Frontal cortex (tissue), 2 donors: ENCODE measurements around a stretch of chrX.

DNA sequence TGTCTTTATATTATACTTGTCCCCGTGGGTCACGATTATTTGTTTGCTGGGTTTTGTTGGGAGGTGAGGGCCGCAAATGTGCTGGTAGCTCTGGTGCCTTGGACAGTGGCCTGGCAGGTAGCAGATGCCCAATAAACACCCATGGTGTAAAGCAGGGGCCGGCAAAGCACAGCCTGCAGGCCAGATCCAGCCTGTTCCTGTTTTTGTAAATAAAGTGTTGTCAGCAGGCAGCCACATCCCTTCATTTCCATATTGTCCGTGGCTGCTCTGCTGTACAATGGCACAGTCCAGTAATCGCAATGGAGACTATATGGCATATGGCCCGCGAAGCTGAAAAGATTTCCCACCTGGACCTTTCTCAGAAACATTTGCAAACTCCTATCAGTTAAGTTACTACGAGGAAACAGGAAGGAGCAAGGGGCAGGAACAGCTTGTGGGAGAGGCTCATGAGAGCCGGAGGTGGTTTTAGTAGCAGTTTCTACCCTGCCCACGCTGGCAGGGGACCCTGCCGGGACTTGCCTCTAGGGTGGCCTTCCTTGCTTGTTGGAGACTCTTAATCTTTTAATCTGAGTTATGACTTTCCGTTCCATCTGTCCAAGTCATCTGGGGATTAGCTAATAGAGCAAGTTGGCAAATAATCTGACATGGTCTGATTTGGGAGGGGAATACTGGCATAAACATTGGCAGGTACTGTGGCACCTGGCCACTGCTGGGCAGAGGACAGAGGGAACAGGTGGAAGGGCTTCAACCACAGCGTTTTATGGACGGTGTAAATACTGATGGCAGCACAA is 19.5 kb downstream of the CLCN4 start:
- RAMPAGE, long total RNA, result no peak

DNA sequence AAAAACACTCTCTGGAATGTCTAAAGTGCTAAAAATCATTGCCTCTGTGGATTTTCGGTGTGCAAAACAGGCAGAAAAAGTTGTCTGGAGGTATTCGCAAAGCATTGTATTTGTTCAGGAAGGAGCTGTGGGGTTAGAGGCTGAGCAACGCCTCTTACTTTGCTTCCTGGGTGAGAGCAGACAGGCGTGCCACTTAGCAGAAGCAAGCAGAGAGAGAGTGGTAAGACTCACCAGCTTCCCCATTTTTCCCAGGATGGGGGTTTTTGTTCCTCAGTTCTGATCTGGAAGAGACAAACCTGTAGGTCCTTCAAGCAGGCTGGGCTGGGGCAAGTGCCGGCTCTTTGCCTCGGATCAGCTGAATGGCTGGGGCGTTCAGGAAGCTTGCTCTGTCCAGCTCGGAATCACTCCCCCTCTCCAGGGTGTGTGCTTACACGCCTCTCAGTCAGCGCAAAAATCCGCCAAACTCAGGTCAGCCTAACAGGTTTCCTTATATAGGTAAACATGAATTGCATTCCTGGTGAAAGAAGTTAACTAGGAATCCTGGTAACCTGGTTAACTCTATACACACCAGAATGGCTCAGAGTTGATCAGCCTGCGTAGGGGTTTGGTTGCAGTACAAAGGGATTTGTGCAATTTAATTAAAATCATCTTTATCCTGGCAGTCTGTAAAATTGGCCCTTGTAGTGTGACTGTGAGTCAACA is 213.1 kb upstream of the MID1 start:
- RAMPAGE, long total RNA, result no peak

DNA sequence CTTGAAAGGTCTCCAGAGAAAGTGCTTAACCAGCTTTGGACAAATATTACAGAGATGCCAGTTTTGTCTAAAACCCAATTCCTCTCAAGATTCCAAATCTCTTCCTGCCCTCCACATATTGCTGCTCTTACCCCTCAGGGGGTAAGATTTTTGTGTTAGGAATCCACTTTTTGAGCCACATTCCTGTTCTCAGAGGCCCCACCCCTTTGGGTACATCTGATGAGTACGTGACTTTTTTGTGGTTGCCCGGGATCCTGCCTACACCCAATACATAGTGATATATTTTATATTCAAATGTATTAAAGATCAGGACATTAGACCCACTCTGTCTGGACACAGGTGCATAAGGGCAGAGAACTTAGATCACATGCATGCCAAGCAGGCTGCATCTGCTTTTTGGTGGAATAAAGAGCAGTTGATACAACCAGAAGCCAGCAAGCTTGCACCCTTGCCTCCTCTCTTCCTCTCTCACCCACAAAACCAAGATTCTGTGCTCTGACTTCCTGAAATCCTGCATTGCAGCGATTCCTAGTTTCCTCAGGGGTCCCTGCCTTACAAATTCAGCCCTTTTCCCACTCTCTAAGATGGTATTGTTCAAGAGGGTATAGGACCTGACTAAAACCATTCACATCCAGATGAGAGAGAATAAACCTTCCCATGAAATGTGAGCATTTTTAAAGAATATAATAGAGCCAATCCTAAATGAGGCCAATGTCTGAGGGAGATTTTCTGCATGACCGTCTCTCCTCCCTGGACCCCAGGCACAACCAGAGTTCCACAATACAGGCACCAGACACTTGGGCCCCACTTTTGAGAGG is 2.2 kb downstream of the AMELX start:
- RAMPAGE, long total RNA, result no peak

DNA sequence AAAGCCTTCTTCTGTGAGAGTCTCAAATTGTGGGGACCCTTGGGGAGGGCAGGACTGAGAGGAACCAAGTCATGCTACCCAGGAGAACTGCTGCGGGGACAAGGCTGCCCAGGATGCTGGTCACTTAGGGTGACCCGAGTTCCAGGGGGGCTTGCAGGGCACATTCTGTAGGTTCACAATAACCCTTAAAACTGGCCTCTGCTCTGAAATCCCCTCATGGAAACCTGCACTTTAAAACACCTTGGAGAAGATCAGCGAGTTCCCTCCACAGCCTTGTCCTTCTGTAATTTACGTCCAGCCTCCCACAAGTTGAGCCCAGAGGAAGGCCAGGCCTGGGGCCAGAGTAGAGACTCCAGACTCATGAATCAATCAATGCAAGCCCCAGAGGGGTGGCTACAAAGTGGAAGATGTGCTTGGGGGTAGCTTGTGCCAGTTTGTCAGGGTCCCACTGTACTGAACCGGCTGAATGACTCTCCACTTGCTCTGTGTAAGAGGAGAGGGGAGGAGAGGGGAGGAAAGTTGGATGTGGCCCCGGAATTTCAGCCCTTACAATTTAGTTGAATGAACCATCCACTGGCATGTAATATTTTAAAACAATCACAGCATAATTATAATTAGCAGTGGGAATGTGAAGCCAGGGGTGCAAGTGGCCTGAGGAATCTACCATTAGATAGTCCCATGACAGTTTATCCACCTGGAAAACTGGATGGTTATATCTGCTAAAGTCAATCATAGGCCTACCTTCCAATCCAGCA is 135.2 kb downstream of the AMELX start:
- RAMPAGE, long total RNA, result no peak

GRCh38 chrX:11759045-11759349 is 960 bp downstream of the MSL3 start:
- RAMPAGE, long total RNA, result no peak

- RAMPAGE, long total RNA, result no peak
Measured at GRCh38 chrX:12571320-12571572, 220.0 kb upstream of the PRPS2 start.

GRCh38 chrX:12953353-12953709 is 21.6 kb upstream of the TMSB4X start:
- RAMPAGE, long total RNA, result no peak

GRCh38 chrX:12955720-12956848 is 18.8 kb upstream of the TMSB4X start:
- RAMPAGE, long total RNA, result no peak

DNA sequence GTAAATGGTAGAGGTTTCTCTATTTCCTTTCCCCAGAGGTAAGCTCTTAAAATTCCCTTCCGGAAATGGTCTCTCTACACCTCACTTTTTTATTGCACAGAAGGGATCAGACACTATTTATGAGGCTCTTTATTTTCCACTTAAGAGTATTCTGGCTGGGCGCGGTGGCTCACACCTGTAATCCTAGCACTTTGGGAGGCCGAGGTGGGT is 17.7 kb upstream of the TMSB4X start:
- RAMPAGE, long total RNA, result no peak

- RAMPAGE, long total RNA, result no peak
Measured at GRCh38 chrX:12967794-12968115, 7.2 kb upstream of the TMSB4X start.

GRCh38 chrX:12972236-12972731 is 2.6 kb upstream of the TMSB4X start:
- RAMPAGE, long total RNA, result no peak

DNA sequence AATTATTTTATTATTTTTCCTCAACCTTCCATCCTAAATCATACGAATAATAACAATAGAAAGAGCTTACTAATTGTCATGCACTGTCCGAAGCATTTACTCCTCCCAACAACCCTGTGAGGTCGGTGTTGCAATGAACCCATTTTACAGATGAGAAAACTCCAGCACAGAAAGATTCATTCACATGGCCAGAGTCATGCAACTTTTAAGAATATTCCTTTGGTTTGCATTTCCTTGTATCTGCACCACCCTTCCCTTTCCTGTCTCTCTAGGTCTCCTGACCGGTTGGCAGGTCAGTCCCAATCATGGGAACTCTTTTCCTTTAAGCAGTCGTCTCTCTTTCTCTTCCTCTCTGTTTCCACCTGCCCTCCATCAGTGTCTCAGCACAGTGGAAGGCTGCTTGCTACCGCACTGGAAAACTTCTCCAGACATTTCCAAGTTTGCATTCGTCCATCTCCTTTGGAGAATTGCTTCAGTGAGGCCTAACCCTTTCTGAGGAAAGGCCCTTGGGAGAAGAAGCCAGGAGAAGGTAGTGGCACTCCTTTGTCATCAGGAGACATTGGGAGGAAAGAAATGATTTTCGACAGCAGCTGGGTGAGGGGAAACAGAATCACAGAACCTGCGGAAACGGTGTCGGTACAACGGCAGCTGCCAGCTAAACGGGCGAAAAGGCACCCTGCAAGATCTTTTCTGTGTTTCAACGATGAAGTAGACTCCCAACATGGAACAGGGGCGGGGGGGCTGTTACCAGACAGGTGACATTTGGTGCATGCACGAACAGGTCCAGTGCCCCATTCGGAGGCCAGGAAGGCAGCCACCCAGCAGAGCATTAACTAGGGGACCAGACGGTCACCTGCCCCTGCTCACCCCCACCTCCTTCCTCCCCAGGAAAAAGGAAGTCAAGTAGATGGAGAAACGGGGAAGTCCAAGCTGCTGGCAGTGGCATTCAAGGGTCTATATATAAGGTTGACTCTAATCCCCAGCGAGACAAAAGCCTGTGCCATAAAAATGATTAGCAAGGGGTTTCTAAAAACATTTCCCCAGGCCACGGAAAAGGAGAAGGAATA is 1.7 kb upstream of the TMSB4X start:
- RAMPAGE, long total RNA, result no peak

DNA sequence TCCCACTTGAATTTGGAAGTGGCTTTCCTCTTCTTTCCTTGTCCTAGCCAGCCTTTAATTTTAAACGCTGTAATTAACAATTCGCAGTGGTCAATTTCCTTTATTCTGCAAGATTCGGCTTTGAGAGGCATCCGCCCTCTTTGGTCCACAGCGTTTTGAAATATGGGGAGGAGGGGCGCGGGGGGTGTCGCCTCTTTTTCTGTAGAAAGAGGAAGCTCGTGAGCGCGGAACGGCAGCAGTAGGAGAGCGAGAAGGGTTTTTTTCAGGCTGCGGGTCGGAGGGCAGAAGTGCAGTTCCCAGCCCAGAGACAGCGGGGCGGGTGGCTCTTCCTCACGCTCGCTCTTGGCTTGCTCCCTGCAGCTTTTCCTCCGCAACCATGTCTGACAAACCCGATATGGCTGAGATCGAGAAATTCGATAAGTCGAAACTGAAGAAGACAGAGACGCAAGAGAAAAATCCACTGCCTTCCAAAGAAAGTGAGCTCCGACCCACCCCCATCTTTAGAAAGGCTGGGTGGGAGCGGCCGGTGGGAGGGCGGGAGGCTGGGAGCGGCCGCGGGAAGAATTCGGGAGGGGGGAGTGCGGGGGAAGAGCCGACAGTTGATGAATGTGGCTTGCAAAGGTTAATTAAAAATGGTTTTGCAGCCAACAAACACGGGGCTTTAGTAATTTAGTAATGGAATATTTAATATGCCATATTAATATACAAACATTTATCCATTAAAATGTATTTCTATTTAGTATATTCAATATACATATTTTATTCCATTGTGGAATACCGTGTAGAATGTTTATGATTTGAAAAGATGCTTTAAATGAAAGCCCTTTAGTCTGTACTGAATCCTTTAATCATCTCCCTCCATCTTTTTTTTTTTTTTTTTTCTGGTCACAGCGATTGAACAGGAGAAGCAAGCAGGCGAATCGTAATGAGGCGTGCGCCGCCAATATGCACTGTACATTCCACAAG is 1.3 kb downstream of the TMSB4X start:
- RAMPAGE, long total RNA, result no peak

DNA sequence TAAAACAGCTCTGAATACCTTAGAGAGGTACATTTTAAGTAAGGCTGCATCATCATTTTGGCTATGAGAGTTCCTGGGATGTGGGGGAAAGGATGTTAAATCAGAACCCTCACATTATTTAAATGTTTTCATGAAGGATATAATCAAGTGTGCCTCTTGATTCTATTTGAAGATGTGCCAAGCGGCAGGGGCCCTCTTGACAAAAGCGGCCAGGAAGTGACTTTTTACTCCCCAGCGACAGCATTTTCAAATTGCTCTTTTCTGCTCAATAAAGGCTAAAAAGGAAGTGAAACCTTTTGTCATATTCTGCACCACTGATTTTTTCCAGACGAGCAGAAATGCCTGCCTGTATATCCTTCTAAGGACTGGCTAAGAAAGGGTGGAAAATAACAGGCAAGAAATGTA is 25.3 kb downstream of the TMSB4X start:
- RAMPAGE, long total RNA, result no peak

DNA sequence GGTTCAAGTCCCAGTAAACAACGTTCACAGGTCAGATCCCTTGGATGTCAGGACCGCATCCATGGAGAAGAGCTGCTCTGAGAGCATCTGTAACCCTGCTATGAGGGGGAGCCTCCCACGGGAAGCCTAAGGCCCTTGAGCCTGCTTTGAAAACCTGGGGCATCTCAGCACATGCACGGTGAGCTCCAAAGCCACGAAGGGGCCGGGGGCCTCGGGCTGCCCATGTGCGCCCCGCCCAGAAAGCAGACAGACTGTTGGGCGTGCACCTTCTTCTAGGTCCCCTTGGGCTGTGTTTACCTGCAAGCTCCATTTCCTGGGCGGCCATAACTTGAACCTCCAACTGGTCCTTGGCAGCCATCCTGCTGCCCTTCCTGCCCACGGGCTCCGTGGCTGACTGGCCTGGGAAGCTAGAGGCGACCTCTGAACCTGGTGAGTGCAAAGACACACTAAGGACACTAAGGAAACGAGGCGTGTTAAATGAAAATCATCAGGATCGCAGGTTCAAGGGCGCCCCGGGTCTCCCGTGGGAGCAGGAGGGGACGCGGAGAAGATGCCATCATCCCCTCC is 905 bp downstream of the FAM9C start:
- RAMPAGE, long total RNA, result no peak

DNA sequence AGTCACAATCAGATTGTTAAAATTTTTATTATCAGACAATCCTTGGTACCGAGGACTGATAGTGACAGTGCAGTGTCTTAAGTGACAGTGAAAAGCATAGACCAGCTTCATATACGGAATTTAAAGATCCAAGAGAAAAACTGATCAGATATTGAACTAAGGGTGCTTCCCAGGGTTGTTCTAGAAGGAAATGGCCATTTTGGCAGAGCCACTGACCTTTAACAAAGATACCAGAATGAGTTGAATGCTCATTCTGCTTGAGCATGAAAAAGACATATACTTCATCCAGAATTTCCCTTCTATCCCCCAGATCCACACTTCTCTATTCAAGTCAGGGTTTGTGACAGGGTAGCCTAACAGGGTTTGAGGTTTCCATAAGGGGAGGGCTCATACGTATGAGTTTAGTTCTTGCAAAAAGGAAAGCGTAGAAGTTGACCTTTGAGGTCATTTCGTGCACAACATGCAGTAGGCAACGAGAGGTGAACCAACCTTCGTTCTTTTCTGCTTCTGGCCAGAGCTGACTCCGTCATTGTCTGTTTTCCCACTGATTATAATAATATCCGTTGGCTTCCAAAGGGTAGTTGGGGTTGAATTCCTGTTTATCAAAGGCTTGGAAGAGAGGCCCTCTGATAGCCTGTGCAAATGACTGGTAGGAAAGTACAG is 45.7 kb upstream of the FAM9C start:
- RAMPAGE, long total RNA, result no peak

DNA sequence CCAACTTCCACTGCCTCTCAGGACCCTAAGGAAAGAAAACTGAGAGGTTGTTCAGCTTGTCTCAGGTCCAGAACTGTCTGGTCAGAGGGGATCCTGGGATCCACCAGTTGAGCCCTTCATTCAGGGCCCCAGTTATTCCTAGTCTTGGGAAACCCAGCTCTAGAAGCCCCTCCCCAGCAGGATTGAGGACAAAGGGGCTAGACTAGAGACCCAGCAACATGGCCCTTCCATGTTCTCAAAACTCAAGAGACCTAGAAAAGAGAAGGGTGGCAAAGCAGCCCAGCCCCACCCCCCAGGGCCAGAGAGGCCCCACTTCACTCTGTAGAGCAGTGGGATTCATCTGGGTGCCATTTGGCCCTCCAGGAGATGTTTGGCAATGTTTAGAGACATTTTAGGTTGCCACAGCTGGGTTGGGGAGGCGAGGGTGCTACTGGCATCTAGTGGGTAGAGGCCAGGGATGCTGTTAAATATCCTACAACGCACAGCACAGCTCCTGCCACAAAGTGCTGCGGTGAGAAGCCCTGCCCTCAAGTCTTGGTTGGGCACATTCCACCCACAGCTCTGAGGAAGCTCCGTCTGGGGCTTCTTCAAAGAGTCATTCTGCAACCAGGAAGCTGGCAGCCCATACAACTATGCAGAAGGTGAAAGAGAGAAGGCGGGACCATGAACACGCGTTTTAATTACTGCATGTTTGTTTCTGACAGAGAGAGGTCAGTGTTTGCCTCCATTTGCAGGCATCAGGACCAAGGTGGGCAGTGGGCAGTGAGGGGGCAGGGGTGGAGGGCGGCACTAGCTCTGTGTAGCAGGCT is 48.0 kb upstream of the FAM9C start:
- RAMPAGE, long total RNA, result no peak

GRCh38 chrX:13119512-13120401 is 75.3 kb upstream of the FAM9C start:
- RAMPAGE, long total RNA, result no peak

DNA sequence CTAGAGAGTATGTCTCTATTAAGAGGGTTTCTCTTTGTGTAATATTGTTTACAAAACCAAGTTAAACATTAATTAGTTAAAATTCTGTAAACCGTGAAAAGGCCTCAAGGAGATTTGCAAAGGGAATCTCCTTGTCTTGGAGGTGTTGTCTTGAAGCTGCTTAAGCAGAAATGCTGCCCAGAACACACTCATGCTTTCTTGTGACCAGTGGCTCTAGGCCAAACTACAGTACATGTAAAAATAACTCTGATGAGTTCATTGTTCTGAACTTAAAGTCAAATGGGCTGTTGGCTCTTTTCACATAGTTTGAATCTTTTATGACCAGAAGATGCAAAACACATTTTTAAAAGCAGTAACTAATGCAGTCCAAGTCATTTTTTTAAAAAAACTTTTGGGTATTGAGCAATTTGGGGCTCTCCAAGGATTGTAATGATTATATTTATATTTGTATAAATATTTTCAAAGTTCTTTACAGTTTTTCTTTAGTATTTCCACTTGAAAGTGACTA is 112.6 kb upstream of the ATXN3L start:
- RAMPAGE, long total RNA, result no peak

DNA sequence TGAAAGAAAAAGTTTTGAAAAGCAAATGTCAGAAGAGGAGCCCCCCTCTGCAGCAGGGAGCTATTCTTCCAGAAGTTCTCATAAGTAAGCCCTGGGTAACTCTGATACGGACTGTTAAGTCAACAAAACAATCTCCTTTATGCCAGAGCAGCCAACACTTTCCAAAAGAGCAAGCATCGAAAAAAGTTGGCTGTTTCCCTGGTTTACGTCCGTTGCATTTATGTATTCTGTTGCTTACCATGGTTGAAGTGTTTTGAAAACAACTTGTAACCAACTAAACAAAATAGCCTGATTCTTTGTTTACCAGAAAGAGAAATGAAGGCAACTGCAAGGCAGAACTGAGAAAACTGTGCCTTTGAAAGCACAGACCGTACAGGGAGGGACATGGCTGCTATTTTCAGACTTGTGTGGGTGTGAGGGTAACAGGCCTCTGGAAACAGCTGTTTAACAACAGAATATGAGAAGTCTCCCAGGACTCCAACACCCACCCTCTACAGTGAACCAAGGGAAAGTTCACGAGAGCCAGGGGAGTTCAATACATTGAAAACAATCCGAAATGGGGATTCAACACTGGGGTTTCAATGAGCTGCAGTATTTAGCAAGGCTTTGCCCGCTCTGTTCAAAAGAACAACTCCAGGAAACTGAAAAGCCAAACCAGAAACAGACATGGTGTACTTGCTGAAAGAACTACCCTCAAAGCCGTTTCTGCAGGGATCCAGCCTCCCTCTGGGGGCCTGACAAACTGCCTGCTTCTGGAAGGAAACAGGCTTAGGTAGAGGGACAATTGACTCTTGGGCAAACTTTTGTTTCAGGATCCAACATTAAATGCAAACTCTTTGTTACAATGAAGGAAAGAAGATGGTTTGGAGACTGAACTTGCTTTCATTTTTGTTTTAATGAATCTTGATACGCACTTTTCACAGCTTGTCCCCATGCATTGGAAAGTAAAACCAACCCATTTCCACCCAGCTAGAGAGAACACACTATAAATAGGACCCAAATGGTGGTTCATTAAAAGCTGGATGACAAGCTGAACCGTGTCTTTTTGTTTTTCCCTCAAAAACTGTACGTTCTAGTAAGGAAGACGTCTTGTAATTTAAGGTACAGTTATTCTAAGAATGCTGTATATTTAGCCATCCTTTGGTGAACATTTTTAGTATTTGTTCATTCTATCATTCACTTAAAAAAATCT is 95.6 kb upstream of the EGFL6 start:
- RAMPAGE, long total RNA, result no peak